Mucosa of descending colon (tissue), 1 donor: ENCODE measurements around the gene CCNDBP1.

- PRO-cap = no peak
Observed at GRCh38 chr15:41531008-41531466, 13.0 kb downstream of the RPAP1 start.

DNA sequence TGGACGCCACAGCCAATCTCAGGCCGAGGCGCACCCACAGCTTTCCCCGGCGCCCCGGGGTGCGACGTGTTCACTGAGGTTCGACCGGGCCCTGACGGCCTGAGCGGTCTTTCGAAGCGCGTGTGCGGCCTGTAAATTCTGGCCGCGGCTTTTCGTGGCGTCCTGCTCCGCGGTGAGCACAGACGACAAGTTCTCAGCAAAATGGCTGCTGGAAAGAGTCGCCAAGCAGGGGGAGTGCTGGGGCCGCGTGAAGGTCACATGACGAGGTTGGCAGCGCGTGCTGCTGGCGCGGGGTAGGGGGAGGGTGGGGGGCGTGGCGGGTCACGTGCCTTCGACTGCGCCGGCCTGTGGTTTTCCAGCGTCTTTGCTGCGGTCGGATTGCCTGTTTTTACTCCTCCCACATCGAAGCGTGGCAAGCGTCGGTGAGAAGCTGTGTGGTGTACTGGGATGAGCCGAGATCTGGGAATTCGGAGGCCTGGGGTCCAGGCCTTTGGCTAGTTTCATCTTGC lies 62.8 kb downstream of the TYRO3 start:
- PRO-cap = unidirectional peak, plus-strand start at position 42 of the sequence

GRCh38 chr15:41917727-41918376 lies 24.0 kb upstream of the SPTBN5 start:
- PRO-cap = no peak

GRCh38 chr15:41925072-41926160 lies 31.6 kb upstream of the SPTBN5 start:
- PRO-cap = no peak

- PRO-cap = no peak
Observed at GRCh38 chr15:41934580-41935356, 37.6 kb downstream of the EHD4 start.

- PRO-cap = bidirectional peak, plus-strand start at chr15:41969950, minus-strand start at chr15:41969885
Observed at GRCh38 chr15:41969543-41970704, 2.4 kb downstream of the EHD4 start.

- PRO-cap = bidirectional peak, plus-strand start at chr15:42107720, minus-strand start at chr15:42107535
Observed at GRCh38 chr15:42107372-42107815, 13.0 kb upstream of the PLA2G4D start.

DNA sequence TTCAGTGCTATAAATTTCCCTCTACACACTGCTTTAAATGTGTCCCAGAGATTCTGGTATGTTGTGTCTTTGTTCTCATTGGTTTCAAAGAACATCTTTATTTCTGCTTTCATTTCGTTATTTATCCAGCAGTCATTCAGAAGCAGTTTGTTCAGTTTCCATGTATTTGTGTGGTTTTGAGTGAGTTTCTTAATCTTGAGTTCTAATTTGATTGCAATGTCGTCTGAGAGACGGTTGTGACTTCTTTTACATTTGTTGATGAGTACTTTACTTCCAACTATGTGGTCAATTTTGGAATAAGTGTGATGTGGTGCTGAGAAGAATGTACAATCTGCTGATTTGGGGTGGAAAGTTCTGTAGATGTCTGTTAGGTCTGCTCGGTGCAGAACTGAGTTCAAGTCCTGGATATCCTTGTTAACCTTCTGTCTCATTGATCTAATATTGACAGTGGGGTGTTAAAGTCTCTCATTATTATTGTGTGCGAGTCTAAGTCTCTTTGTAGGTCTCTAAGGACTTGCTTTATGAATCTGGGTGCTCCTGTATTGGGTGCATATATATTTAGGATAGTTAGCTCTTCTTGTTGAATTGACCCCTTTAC lies 23.5 kb upstream of the GANC start:
- PRO-cap = no peak

- PRO-cap = bidirectional peak, plus-strand start at chr15:42271641, minus-strand start at chr15:42271582
Observed at GRCh38 chr15:42271452-42271885, 1.5 kb upstream of the GANC start.

GRCh38 chr15:42302336-42302991 lies 29.2 kb upstream of the TMEM87A start:
- PRO-cap = no peak

GRCh38 chr15:42450188-42450664 lies 40.7 kb downstream of the ZNF106 start:
- PRO-cap = no peak

GRCh38 chr15:42581209-42581966 lies 6.0 kb downstream of the STARD9 start:
- PRO-cap = bidirectional peak, plus-strand start at chr15:42581676, minus-strand start at chr15:42581608

- PRO-cap = no peak
Observed at GRCh38 chr15:42681983-42682369, 55.0 kb downstream of the CDAN1 start.

- PRO-cap = no peak
Observed at GRCh38 chr15:42730251-42731031, 6.5 kb downstream of the CDAN1 start.

GRCh38 chr15:43134059-43134802 lies 845 bp downstream of the TMEM62 start:
- PRO-cap = unidirectional peak, minus-strand start at chr15:43134231

DNA sequence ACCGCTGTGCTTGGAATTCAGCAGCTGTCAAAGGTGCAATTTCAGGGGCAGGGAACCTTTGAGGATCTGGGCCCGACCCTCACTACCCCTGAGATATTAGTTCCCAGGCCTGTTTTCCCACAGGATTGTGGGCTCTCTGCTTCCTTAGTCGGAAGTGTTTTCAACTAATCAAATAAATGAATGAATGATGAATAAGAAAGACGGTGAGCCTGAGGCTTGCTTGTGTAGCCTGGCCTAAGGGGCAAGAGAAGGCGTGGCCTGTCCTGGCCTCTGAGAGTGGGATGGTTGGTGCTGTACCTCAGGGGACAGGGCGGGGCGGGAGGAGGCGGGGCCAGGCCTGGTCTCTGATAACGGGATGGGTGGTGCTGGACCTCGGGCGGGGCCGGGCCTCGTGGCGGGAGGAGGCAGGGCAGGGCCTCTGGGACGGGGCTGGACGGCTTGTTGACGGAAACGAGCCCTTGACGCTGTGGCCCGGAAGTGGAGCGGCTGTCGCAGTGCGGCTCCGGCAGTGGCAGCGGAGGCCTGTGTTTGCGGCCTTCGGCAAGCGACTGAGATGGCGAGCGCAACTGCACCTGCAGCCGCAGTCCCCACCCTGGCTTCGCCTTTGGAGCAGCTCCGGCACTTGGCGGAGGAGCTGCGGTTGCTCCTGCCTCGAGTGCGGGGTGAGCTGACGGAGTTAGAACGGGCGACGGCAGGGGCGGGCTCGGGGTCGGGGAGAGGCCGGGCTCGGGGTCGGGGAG lies at the start of gene CCNDBP1:
Gene CCNDBP1 (plus strand): TSS at position 458 of the 740 bp plus-strand sequence.
- PRO-cap = unidirectional peak, plus-strand start at position 494 of the sequence

- PRO-cap = no peak
Observed at GRCh38 chr15:43238163-43238530, 17.3 kb upstream of the EPB42 start.

DNA sequence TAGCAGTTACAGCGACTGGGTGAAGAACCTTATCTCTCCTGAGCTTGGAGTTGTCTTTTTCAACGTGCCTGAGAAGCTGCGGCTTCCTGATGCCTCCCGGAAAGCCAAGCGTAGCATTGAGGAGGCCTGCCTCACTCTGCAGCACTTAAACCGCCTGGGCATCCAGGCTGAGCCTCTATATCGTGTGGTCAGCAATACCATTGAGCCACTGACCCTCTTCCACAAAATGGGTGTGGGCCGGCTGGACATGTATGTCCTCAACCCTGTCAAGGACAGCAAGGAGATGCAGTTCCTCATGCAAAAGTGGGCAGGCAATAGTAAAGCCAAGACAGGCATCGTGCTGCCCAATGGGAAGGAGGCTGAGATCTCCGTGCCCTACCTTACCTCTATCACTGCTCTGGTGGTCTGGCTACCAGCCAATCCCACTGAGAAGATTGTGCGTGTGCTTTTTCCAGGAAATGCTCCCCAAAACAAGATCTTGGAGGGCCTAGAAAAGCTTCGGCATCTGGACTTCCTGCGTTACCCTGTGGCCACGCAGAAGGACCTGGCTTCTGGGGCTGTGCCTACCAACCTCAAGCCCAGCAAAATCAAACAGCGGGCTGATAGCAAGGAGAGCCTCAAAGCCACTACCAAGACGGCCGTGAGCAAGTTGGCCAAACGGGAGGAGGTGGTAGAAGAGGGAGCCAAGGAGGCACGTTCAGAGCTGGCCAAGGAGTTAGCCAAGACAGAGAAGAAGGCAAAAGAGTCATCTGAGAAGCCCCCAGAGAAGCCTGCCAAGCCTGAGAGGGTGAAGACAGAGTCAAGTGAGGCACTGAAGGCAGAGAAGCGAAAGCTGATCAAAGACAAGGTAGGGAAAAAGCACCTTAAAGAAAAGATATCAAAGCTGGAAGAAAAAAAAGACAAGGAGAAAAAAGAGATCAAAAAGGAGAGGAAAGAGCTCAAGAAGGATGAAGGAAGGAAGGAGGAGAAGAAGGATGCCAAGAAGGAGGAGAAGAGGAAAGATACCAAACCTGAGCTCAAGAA lies 4.7 kb downstream of the MAP1A start:
- PRO-cap = no peak

DNA sequence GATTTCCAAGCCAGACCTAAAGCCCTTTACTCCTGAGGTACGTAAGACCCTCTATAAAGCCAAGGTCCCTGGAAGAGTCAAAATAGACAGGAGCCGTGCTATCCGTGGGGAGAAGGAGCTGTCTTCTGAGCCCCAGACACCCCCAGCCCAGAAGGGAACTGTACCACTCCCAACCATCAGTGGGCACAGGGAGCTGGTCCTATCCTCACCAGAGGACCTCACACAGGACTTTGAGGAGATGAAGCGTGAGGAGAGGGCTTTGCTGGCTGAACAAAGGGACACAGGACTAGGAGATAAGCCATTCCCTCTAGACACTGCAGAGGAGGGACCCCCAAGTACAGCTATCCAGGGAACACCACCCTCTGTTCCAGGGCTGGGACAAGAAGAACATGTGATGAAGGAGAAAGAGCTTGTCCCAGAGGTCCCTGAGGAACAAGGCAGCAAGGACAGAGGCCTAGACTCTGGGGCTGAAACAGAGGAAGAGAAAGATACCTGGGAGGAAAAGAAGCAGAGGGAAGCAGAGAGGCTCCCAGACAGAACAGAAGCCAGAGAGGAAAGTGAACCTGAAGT lies 5.5 kb downstream of the MAP1A start:
- PRO-cap = no peak

DNA sequence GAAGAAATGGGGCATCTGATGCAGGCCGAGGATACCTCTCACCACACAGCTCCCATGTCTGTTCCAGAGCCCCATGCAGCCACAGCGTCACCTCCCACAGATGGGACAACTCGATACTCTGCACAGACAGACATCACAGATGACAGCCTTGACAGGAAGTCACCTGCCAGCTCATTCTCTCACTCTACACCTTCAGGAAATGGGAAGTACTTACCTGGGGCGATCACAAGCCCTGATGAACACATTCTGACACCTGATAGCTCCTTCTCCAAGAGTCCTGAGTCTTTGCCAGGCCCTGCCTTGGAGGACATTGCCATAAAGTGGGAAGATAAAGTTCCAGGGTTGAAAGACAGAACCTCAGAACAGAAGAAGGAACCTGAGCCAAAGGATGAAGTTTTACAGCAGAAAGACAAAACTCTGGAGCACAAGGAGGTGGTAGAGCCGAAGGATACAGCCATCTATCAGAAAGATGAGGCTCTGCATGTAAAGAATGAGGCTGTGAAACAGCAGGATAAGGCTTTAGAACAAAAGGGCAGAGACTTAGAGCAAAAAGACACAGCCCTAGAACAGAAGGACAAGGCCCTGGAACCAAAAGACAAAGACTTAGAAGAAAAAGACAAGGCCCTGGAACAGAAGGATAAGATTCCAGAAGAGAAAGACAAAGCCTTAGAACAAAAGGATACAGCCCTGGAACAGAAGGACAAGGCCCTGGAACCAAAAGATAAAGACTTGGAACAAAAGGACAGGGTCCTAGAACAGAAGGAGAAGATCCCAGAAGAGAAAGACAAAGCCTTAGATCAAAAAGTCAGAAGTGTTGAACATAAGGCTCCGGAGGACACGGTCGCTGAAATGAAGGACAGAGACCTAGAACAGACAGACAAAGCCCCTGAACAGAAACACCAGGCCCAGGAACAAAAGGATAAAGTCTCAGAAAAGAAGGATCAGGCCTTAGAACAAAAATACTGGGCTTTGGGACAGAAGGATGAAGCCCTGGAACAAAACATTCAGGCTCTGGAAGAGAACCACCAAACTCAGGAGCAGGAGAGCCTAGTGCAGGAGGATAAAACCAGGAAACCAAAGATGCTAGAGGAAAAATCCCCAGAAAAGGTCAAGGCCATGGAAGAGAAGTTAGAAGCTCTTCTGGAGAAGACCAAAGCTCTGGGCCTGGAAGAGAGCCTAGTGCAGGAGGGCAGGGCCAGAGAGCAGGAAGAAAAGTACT lies 8.2 kb downstream of the MAP1A start:
- PRO-cap = no peak